Metastatic Pancreatic Carcinoma in the Ovary (tissue), 1 donor: ENCODE measurements around the genes B3GNT8 and CEACAM6.

DNA sequence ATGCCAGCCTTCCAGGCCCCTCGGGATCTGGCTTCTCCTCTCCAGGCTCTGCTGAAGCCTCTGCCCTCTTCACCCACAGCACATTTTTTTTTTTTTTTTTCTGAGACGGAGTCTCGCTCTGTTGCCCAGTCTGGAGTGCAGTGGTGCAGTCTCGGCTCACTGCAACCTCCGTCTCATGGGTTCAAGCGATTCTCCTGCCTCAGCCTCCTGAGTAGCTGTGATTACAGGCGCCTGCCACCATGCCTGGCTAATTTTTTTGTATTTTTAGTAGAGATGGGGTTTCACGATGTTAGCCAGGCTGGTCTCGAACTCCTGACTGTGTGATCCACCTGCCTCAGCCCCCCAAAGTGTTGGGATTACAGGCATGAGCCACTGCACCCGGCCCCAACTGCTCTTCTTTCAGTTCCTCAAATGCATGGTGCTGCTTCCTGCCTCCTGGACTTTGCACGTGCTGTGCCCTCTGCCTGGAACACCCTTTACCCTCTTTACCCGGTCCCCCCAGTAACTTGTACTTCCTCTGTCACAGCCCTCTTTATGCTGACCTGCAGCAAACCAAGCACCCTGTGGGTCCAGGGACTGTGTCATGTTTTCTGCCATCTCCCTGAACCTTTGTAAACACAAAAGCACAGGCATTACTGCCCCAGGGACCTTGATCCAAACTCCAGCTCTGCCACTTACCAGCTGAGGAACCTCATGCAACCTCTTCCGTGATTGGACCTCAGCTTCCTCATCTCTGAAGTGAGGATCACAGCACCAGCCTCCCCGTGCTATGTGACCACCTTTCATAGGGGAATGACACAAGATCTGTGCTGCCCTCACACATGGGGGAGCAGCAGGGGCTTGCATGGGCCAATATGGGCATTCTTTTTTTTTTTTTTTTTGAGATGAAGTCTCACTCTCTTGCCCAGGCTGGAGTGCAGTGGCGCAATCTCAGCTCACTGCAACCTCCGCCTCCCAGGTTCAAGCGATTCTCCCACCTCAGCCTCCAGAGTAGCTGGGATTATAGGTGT lies 3.8 kb downstream of the BLVRB start:
- PRO-cap = no peak

DNA sequence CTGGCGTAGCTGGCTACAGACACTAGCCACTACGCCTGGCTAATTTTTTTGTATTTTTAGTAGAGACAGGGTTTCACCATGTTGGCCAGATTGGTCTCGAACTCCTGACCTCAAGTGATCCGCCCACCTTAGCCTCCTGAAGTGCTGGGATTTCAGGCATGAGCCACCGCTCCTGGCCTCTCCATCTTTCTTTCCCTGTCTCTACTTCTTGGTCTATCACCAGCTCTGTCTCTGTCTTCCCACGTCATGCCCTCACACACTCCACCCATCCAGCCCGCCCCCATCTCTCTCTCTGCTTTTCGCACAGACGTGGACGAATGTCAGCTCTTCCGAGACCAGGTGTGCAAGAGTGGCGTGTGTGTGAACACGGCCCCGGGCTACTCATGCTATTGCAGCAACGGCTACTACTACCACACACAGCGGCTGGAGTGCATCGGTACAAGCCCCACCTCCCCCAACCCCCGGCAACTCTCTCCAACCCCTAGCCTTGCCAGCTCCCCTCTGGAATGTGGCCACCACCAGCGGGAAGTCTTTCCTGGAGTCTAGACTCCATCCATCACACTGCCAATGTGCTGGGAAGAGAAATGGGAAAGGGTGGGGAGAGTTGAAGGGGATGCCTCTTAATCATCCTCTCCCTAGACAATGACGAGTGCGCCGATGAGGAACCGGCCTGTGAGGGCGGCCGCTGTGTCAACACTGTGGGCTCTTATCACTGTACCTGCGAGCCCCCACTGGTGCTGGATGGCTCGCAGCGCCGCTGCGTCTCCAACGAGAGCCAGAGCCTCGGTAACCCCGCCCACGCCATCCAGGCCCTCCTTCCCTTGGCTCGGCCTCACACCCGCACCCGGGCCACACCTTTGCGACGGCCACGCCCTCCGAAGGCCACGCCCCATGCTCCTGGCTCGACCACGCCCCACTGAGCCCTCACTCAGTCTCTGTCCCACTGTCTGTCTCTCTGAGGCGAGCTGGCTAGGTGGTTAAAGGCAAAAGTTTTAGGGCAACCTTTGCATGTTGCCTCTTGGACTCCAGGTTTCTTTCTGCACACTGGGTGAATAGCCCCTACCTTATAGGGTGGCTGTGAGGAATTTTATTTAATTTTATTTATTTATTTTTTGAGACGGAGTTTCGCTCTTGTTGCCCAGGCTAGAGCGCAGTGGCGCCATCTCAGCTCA lies 22.5 kb downstream of the LTBP4 start:
- PRO-cap = no peak

GRCh38 chr19:40811459-40812515 lies 12.8 kb downstream of the EGLN2 start:
- PRO-cap = no peak

GRCh38 chr19:41085563-41086286 lies 2.5 kb upstream of the CYP2A13 start:
- PRO-cap = no peak

DNA sequence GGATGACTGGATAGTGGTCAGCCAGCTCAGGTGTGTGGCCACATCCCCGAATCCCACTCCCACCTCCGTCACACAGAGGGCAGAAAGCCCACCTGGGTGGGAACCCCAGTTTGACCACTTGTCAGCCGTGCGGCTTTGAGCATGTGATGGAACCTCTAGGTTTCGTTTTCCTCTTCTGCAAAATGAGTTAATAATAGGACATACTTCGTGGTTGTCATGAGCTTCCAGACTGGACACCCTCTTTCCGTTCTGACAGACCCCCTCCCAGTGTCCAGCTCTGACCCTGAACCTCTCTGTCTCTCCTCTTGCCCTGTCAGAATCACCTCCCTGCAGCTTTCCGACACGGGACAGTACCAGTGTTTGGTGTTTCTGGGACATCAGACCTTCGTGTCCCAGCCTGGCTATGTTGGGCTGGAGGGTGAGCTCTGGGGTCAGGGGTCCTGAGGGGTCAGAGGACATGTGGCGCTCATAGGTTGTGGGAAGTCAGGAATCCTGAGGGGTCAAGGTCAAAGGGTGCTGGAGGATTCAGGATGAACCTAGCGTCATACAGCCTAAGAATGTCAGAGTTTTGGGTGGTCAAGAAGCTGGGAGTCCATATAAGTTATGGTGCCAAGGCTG lies 1.9 kb downstream of the AXL start:
- PRO-cap = no peak

- PRO-cap = unidirectional peak, plus-strand start at chr19:41264802; bidirectional peak, plus-strand start at chr19:41265024, minus-strand start at chr19:41264959; bidirectional peak, plus-strand start at chr19:41265093, minus-strand start at chr19:41265092
Observed at GRCh38 chr19:41264650-41265624, 765 bp downstream of the HNRNPUL1 start.

- PRO-cap = no peak
Observed at GRCh38 chr19:41266617-41267346, 2.6 kb downstream of the HNRNPUL1 start.

DNA sequence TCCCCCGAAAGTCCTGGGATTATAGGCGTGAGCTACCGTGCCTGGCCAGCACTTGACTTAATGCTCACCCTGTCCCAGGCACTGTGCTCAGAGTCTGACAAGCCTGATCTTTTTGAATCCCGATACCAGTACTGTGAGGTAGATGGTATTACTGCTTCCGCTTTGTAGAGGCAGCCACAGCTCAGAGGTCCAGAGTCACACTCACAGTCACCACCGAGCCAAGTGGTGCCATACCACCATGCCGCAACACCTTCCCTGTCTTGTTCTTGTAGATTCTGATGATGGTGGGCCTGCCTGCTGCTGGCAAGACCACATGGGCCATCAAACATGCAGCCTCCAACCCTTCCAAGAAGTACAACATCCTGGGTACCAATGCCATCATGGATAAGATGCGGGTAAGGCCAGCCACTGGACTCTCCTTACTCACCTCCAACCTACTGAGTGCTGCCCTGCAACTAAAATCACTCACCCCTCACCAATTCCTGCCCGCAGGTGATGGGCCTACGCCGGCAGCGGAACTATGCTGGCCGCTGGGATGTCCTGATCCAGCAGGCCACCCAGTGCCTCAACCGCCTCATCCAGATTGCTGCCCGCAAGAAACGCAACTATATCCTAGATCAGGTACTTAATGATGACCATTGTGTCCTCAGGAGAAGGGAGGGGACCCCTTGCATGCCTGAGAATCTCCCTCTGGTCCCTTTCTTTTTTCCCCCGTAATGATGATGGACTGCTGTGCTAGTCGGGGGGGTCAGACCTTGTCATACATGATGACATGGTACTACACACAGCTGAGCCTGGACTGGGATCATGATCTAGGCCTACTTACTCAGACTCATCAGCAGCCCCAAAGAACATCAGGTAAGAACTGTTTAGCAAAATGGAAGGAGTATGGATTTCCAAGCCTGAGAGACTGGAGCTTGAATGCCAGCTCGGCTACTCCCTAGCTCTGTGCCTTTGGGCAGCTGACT lies 15.6 kb upstream of the CCDC97 start:
- PRO-cap = no peak

DNA sequence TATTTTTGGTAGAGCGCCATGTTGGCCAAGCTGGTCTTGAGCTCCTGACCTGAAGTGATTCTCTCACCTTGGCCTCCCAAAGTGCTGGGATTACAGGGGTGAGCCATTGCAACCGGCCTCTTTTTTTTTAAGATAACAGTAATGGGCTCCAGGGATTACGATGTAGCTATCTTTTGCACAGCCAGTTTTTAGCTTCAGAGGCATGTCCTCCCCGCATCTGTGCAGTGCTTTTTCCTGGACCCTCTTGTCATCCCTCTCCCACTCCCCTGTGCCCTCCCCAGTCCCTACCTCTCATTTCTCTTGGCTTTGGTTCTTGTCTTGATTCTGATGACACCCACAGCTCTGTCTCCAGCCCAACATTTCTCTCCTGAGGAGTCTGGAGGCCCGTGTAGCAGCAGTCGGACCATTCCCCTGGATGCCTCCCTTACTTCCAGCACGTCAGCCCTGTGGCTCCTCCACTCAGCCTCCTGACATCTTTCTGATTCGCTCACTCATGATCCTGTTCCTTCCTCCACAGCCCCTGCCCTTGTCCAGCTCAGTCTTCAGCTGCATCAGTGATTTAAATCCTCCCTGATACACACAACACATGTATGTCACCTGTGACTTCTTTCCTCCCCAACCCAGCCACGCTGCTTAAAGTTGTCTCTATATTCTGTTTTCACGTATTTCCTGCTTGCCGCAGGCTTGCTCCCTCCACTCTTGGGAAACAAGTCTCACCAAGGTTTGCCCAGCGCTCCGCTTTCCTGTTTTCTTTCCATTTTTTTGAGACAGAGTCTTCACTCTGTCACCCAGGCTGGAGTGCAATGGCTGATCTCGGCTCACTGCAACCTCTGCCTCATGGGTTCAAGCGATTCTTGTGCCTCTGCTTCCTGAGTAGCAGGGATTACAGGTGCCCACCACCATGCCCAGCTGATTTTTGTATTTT lies 3.2 kb downstream of the CCDC97 start:
- PRO-cap = no peak

DNA sequence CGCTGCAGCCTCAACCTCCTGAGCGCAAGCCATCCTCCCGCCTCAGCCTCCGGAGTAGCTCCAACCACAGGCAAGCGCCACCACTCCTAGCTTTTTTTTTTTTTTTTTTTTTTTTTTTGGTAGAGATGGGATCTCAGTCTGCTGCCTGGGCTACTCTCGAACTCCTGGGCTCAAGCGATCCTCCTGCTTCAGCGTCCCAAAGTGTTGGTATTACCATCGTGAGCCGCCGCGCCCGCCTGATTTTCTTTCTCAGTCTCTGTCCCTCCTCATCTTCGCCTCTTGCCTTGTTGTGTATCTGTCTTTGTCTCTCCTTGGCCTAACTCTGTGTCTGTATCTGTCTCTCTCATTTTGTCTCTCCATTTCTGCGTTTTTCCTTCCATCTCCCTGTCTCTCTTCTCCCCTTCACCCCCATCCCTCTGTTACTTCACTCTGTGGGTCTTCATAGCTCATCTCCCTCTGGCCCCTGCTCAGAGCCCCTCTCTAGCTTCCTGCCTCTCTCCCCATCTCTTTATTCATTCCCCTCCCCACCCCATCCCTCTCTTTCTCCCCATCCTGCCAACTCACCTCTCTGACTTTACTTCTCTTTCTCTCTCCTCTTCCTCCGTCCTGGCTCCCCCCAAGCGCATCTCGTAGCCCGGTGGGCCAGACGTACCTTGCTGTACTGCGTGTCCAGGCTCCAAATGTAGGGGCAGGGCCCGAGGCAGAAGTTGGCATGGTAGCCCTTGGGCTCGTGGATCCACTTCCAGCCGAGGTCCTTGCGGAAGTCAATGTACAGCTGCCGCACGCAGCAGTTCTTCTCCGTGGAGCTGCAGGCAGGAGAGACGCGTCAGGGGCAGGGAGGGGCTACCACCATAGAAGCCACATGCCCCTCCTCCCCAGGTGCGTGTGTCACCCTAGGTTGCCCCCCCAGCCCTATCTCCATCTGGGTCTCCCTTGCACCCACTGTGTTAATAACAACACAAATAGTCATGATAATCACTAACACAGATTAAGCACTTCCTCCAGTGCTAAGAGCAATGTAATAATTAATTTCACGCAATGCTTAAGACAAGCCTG lies 21.8 kb downstream of the CCDC97 start:
- PRO-cap = no peak

DNA sequence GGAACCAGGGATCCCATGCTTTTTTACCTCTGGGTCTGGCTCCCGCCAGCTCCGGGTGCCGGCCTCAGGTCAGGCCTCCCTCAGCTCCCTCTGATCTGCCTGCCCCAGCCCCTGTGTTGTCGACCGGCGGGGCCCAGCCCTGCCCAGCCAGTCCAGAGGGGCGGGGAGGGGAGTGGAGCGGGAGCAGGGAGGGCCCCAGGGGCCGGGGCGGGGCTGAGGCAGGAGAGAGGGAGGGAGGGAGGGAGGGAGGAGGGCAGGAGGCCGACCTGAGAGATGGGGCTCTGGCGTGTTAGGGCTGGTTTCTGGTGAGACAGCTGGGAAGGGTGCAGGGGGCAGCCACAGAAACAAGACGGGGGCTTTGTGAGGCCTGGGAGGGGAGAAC lies at the start of gene B3GNT8:
Gene B3GNT8, minus strand, starts transcription at position 118 of the 382 bp plus-strand sequence.
- PRO-cap = bidirectional peak, plus-strand start at position 308 of the sequence, minus-strand start at position 113 of the sequence

DNA sequence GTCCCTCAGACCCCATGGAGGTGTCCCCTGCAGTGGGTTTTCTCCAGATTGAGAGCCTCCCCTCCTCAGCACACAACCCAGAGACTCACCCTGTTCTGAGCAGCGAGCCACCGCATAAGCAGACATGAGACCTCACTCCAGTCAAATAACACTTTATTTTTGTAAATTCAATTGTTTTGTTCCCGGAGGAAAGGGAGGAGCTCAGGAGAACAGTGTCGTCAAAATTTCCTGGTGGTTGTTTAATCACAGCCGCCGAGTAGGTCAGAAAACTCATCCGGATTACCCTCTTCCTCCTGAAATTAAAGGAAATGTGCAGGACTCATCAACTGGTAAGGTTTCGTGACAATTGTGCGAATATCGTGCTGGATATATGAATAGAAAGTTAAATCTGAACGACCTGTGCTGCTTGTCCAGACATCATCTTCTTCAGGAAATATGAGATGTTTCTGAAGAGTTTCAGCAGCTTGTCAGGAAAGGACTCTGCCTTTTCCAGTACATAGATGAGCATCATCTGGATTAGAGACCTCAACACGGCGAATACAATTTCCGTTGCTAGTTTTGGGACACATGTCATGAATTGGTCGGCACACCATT lies 57.6 kb downstream of the ERICH4 start:
- PRO-cap = unidirectional peak, minus-strand start at position 150 of the sequence

DNA sequence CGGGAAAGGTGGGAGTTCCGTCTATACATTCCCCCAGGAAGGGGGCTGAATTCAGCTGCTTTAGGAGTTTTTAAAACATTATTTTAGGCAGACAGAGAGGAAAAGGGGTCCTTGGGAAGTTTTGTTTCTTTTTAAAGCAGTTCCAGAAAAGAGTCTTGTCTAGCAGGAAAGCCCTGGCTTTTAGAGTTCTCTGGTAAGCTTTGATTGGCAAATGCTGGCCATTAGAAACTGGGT lies 58.8 kb downstream of the ERICH4 start:
- PRO-cap = no peak

GRCh38 chr19:41530682-41531416 lies 45.1 kb upstream of the CEACAM21 start:
- PRO-cap = no peak

DNA sequence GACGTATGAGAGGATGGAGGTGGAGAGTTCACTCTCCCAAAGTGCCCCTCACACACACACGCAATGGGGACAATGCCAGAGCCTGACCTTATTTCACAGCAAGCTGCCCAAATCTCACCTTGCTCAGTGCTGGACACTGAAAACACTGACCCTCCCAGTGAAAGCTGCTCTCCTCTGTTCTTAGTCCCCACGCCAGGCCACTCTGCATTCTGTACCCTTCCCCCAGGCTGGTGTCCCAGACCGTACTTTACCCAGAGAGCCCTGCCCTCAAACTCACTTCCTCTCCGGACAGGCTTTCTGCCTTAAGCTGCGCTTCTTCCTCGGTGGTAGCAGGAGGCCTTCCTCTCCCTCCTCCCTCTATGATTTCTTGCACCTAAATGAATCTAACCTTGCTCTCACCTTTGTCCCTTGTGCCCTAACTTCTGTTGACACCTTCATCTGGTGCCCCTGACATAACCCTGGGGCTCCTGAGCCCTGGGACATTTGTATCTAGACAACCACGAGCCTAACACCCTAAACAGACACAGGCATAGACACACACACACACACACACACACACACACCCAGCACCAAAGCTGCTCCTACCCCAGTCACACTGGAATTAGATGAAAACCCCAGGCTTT lies 29.6 kb upstream of the CEACAM21 start:
- PRO-cap = no peak

GRCh38 chr19:41623124-41623669 lies 3.7 kb downstream of the CEACAM4 start:
- PRO-cap = no peak

DNA sequence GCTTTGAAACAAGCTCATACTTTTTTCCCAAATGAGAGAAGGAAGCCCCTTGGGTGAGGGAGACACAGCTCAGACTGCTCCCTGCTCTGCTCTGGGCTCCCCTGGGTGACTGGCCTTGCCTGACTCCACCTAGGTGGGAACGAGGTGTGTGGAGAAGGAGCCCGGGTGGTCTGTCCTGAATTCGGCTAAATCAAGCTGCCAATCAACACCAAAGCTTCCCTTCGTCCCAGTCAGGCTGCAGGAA lies 7.8 kb downstream of the CEACAM5 start:
- PRO-cap = no peak

DNA sequence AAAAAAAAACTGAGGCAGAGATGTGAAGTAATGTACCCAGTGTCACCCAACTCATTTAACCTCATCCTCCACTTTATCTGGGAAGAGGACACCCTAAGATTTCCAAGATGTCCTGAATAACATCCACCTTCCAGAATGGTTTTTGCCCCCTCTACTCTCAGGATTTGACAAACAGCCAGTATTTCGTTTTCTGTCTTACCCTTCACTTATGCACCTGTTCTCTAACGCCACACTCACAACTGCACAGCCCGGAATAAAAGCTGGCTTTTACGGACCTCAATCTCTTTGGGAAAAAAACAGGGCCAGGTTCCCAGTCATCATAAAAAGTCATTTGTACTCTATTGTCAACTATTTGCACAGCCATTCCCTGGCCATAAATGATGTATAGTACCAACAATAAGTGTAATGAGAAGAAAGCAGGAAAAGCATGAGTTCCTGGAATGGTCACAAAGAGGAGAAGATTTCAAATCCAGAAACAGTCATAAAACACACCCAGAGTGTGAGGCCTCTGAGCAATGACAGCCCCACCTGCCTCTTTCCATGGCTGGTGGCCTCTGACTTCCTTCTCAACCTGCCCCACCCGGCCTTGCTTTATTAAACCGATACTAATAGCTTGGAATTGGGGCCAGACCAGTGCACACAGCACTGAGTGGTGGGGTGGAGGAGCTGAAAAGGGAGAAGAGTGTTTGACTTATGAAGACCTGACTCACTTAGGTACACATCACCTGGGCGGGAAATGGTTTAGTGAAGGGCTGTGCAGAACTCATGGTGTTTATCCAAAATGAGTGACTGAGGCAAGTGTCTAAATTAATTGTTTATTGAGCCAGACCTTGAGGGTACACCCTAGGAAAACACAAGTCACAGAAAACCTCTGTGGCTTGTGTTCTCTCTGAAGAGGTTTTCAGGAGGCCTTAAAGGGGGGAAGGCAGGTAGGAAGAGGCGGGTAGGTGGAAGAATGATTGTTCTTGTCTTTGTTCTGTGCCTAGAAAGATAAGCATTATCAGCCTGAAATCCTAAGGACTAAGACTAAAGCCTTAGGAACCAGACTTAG lies 20.8 kb upstream of the CEACAM6 start:
- PRO-cap = no peak

DNA sequence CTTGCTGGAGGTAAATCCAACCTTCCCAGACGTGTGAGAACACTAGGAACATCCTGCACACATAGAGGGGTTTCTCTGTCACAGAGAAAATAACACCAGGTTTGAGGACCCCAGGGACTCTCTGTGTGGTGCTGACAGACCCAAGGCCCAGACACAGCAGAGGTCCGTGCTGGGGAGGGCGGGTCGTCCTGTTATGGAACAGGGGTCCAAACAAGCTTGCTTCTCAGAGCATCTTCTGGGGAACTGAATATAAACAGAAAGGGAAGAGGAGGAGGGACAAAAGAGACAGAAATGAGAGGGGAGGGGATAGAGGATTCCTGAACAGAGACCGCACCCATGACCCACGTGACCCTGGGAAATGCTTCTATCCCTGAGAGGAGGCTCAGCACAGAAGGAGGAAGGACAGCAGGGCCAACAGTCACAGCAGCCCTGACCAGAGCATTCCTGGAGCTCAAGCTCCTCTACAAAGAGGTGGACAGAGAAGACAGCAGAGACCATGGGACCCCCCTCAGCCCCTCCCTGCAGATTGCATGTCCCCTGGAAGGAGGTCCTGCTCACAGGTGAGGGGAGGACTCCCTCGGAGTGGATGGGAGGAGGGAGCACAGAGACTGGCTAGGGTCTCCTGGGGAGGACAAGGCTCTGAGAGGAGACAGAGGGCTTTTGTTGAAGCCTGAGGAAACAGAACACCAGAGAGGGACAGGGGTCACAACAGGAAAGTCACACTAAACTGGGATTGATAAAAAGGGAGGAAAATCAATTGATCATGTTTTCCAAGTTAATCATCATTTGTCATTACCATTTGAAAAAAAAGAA lies at the start of gene CEACAM6:
Gene CEACAM6, plus strand, starts transcription at position 388 of the 813 bp plus-strand sequence.
- PRO-cap = no peak

DNA sequence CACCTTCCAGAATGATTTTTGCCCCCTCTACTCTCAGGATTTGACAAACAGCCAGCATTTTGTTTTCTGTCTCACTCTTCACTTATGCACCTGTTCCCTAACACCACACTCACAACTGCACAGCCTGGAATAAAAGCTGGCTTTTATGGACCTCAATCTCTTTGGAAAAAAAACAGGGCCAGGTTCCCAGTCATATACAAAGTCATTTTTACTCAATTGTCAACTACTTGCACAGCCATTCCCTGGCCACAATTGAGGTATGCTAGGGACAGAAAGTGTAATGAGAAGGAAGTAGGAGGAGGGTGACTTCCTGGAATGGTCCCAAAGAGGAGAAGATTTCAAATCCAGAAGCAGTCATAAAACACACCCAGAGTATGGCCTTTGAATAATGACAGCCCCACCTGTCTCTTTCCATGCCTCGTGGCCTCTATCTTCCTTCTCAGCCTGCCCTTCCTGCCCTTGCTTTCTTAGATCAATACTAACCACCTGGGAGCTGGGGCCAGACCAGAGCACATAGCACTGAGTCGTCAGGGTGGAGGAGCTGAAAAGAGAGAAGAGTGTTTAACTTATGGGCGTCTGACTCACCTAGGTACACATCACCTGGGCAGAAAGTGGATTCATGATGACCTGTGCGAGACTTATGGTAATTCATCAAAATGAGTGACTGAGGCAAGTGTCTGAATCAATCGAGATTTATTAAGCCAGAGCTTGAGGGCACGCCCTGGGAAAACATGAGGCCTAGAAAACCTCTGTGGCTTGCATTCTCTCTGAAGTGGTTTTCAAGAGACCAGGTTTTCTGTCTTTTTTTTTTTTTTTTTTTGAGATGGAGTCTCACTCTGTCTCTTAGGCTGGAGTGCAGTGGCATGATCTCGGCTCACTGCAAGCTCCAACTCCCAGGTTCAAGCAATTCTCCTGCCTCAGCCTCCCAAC lies 19.1 kb downstream of the CEACAM6 start:
- PRO-cap = no peak